ENCODE measurements around the gene CEP68.

GRCh38 chr2:64609005-64610198, 44.3 kb downstream of the SERTAD2 start:
- RRBS: 4% methylated on average over 62 of the region's 94 CpGs

DNA sequence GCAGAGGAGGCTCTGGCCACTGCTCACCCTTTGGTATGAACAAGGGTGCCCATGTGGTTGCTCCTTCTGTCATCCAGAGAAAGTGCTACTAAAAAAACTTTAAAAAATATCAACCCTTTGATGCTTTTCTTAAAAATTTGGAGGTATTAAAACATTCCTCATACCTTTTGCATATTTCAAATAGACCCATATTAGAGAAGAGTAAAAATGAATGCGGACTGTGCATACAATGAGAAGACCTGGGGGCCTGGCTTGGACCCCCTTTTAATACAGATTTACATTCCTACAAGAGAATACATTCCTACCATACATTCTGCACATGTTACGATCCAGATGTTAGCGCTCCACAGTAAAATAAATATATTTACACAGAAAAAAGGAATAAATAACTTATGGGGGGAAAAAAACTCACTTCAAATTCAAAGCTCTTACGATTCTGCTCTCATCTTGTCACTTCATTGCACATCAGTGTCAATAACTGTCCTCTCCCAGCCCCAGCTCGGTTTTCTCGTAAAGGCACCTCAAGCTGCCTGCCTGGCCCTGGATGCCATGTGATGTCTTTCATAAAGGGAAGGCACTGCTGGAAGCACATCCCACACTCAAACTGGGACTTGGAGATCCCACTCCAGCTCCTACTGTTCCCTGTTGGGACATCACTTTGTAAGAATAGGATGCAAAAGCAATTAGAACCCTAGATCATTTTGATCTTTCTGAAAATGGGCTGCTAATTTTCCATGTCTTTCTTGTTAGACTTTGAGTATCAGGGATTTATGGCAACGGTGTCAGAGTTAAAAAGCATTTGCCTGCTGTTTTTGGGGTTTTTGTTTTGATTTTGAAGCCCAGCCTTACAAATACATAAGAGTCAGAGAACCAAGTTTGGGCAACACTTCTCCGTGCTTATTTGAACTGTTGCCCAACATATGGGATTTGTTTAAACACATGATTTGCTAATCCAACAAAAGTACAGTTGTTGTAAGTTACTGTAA, 20.9 kb downstream of the SERTAD2 start:
- RRBS: no CpG with 5 or more reads among the region's 8 CpGs

DNA sequence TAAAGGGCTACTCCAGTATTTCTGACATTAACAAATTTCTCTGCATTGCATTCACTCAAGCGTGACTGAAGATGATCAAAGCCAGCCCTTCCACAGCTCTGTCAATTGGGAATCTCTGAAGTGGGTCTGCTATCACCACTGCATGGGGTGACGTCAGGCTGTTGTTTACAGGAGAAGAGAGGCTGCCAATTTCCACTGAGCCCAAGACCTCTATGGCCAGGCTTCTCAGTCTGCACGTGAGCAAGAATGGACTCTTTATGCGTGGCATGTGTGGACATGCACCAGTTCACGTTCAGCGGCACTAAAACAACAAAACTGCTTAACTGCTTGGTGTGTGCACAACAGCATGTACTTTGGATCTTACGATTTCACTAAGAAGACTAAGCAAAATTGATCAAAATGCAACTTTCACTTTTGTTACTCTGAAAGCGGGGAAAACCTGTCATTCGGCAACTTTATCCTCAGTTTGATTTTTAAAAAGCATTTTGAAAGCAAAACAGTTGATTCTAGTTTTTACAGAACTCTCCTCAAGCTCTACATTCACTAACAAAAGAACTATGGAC, 76.9 kb upstream of the SERTAD2 start:
- RRBS: no CpG with 5 or more reads among the region's 9 CpGs

- RRBS: no CpG with 5 or more reads among the region's 3 CpGs
Observed at GRCh38 chr2:64769783-64770113, 116.0 kb upstream of the SERTAD2 start.

DNA sequence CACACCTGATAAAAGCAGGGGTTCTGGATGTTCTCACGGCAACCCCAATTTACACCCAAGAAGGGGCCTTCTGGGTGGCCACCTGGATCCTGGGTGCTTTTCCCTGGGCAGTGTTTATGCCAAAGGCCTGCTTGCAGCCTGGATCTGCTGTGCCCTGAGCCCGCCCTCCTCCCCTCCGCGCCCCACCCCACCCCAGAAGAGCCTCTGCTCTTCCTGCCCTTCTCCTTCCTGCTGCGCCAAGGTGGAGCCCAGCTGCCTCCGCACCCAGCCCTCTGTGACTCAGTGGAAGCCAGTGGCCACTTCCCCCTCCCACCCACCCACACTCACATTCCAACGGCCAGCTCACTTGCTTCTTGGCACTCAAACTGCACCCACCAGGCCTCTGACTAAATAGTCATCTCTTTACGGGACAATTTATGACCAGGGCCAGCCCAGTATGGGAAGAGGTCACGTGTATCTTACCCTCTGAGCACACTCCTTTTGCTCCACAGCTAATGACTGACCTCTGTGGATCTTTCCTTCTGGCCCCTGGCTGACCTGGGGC, 150.4 kb upstream of the SLC1A4 start:
- RRBS: no CpG with 5 or more reads among the region's 9 CpGs

GRCh38 chr2:64915171-64915456, 74.1 kb upstream of the SLC1A4 start:
- RRBS: no CpG with 5 or more reads among the region's 2 CpGs

GRCh38 chr2:64937948-64938259, 51.3 kb upstream of the SLC1A4 start:
- RRBS: no CpG with 5 or more reads among the region's 7 CpGs

DNA sequence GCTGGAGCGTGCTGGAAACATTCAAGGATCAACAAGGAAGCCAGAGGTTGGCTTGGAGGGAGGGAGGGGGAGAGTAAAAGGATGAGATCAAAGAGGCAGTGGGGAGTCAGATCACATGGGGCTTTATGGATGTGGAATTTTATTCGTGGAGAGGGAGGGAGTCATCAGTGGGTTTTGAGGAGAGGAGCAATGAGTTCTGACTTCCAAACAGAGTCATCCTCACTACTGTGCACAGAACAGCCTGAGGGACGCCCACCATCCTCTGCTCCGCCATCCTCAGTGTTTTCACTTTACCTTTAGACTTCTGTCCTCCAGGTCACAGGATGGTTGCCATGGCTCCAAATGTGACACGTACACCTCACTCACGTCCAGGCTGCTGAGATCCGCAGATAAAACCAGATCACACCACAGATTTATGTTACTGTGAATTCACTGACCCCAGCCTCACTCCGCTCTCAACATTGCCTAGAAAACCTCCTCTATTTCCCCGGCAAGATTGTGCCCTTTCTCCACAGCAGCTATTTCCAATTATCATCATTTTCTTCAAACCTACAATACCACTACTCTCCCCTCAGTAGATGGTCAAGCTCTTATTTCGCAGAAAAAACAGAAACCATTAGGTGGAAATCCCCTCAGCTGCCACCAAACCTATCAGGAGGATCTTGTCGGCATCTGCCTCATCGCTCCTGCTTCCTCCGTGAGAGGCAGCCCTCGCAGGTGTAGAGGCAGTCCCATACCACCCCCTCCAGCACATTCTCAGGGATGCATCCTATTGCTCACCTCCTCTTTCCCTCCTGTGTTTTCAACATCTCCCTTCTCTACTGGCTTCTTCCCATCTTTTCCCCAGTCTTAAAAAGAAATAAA, 49.8 kb upstream of the SLC1A4 start:
- RRBS: no CpG with 5 or more reads among the region's 14 CpGs

DNA sequence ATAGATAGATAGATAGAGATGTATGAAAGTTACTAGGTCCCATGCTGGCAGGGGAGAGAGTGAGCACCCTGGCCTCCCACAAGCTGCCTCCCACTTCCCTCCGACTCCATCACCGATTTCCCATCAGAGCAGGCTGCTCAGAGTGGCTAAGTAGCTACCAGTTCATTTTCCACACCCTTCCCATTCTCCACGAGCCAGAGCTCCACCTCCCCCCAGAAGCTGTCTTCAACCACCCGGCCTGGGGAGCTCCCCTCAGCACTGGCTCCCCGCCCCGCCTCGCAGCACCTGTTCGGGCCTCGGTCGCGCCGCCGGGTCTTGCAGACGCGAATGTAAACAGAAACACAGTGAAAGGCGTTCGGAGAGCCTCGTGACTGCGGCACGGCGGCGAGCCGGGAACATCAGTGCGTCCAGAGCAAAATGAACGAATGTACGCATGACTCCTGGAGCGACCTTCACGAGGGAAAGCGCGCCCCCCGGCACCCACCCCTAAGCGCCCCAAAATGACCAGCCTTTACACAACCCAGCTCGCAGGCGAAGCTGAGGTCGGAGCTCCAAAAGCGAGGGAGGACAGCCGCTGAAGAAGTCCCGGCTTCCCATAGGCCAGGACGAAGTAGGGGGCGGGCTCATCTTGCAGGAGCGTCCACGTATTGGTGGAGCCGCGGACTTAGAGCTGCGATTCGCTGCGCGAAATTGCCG, 438 bp upstream of the CEP68 start:
- RRBS: 3% methylated on average over 29 of the region's 49 CpGs

- RRBS: 2% methylated on average over 32 of the region's 92 CpGs
Observed at GRCh38 chr2:65056326-65057400, at the start of gene CEP68. Gene CEP68, plus strand, starts transcription at chr2:65056416.

DNA sequence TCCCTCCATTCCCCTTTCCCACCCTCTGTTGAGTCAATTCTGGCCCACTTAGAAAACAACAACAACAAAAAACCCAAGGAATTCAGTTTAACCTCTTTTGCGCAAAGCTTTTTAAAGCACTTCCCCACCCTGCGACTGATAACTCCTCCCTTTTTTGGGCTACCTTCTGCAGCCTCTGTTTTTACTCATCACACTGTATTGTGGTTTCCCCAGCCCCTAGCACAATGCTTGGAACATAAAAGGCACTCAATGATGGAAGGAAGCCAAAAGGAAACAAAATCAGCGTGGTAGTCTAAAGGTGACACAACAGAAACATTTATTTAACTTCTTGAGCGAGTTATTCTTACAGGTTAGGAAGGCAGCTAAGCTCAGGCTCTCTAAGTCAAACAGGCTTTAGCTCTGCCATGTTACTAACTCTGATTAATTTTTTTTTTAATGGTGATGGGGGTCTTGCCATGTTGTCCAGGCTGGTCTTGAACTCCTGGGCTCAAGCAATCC, 1.2 kb downstream of the CEP68 start:
- RRBS: no CpG with 5 or more reads among the region's 4 CpGs

GRCh38 chr2:65071332-65072185, 15.3 kb downstream of the CEP68 start:
- RRBS: 79% methylated on average over 3 of the region's 15 CpGs

GRCh38 chr2:65116628-65117393, 13.1 kb downstream of the RAB1A start:
- RRBS: no CpG with 5 or more reads among the region's 1 CpG

- RRBS: no CpG with 5 or more reads among the region's 8 CpGs
Observed at GRCh38 chr2:65165479-65166047, 35.7 kb upstream of the RAB1A start.

- RRBS: no CpG with 5 or more reads among the region's 10 CpGs
Observed at GRCh38 chr2:65351214-65351947, 81.0 kb downstream of the SPRED2 start.

- RRBS: no CpG with 5 or more reads among the region's 7 CpGs
Observed at GRCh38 chr2:65363920-65364815, 68.2 kb downstream of the SPRED2 start.

GRCh38 chr2:65375884-65376337, 56.5 kb downstream of the SPRED2 start:
- RRBS: no CpG with 5 or more reads among the region's 4 CpGs

DNA sequence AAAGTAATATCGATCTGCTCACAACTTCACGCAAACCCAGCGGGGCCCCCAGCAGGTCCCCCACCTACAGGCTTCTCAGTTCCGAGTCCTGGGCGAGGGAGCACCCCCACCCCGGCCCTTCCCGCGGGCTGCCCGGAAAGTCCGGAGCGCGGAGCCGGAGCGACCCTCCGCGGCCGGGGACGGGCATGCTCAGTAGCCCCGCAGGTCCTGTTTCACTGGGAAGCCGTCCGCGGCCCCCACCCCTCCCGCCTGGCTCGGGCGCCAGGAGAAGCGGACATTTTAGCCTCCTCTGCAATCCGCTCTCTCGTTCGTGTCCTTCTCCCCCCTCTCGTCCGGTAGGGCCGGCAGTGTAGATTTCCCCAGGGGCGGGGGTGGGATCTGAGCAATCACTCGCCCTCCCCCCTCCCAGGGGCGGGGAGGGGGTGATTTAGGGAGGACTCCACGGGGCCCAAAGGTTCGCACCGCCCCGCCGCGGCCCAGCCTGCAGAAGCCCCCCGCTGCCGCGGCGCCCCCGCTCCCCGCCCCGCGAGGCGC, 3.4 kb upstream of the SPRED2 start:
- RRBS: no CpG with 5 or more reads among the region's 50 CpGs

DNA sequence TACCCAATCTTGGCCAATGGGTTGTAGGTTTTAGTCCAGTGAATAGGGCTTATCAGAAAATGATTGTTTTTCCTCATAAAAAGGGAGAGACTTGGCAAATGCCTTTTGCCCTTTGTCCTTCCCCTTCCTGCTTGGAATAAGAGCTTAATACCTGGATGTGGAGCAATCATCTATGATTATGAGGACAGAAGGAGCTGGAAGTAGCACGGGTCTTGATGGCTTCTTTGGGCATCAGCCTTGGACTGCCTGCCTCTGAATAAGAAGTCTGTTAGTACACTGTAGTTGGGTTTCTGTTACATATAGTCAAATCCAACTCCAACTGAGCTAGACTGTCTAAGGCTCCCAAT, 23.1 kb upstream of the SPRED2 start:
- RRBS: no CpG with 5 or more reads among the region's 1 CpG

GRCh38 chr2:65789947-65790373, 357.6 kb upstream of the SPRED2 start:
- RRBS: no CpG with 5 or more reads among the region's 14 CpGs

Data from GM06990 (cell line).